Measurements from ENCODE around the genes ZNF292, CFAP206, PM20D2 and LYRM2.

DNA sequence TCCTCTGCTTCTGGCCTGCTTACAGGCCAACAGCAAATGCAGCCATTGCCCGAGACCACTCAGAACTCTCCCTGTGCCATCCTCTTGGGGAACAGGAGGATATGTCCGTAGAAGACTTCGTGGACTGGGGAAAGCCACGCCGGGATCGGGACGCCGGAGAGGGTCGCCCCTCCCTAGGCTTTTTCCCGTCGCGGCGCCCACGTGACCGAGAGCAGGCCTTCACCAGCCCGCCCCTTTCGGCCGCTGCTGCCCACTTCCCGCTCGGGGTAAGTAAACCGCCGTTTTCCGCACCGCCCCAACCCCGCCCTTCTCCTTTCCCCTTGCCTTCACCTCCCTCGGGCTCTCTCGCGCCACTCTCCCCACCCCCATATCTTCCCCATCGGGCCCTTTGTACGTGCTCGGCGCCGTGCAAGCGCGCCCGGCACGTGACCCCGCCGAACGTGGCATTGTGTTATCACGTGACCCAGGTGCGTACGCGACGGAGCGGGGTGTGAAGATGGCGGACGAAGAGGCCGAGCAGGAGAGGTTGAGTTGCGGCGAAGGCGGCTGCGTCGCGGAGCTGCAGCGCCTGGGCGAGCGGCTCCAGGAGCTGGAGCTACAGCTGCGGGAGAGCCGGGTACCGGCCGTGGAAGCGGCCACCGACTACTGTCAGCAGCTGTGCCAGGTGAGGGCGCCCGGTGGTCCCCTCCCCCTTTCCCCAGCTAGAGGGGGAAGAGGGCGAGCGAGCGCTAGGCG is at the start of gene ZNF292:
TSS of gene ZNF292 (plus strand) at position 470 of the 735 bp plus-strand sequence.
- PRO-cap: bidirectional peak, plus-strand start at position 281 of the sequence, minus-strand start at position 175 of the sequence; bidirectional peak, plus-strand start at position 474 of the sequence, minus-strand start at position 309 of the sequence

- PRO-cap: no peak
These were observed 57.9 kb downstream of the ZNF292 start for GRCh38 chr6:87212988-87213889.

- PRO-cap: no peak
These were observed 62.1 kb upstream of the SMIM8 start for GRCh38 chr6:87260210-87260794.

- PRO-cap: no peak
These were observed at the start of gene CFAP206 for GRCh38 chr6:87407535-87408529. TSS of gene CFAP206 (plus strand) at chr6:87407972.

DNA sequence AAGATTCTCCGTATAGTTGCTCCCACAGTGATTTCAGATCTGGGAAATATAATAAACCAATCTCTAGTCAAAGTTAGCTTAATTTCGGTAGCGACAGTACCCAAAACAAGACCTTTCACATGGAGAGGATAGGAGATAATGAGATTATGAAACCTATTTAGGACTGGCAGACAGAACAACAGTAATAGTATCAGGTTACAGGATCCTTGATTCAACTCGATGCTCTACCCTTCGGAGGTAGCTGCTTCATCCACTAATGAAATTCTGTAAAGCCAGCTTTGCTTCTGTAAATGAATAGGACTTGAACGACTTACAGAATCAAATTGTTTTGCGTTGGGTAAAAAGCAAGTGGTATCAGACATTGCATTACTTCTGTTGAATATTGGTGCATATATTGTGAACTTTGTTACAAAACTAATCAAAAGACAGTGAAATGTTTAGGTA is 580 bp upstream of the AKIRIN2 start:
- PRO-cap: no peak

GRCh38 chr6:87914894-87915481 is 132.7 kb upstream of the SPACA1 start:
- PRO-cap: no peak

DNA sequence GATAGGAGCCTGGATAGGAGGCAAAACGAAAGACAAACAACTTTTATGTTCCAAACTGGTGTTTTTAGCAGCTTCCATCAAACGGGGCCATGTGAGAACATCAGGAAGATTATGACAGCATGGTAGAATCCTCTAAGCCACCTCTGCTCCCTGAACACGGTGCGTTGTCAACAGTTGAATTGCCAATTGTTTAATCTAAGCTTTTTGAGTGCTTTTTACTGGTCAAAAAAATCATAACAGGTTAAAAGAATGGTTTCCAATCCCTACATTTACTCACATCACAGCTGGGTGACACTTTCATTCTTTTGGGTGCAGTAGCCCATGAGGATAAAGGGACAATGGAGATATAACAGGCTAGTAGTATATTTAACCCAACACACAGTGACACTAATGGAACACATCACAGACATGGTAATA is 45.8 kb downstream of the CNR1 start:
- PRO-cap: no peak

GRCh38 chr6:89021638-89022146 is 58.3 kb upstream of the RNGTT start:
- PRO-cap: no peak

DNA sequence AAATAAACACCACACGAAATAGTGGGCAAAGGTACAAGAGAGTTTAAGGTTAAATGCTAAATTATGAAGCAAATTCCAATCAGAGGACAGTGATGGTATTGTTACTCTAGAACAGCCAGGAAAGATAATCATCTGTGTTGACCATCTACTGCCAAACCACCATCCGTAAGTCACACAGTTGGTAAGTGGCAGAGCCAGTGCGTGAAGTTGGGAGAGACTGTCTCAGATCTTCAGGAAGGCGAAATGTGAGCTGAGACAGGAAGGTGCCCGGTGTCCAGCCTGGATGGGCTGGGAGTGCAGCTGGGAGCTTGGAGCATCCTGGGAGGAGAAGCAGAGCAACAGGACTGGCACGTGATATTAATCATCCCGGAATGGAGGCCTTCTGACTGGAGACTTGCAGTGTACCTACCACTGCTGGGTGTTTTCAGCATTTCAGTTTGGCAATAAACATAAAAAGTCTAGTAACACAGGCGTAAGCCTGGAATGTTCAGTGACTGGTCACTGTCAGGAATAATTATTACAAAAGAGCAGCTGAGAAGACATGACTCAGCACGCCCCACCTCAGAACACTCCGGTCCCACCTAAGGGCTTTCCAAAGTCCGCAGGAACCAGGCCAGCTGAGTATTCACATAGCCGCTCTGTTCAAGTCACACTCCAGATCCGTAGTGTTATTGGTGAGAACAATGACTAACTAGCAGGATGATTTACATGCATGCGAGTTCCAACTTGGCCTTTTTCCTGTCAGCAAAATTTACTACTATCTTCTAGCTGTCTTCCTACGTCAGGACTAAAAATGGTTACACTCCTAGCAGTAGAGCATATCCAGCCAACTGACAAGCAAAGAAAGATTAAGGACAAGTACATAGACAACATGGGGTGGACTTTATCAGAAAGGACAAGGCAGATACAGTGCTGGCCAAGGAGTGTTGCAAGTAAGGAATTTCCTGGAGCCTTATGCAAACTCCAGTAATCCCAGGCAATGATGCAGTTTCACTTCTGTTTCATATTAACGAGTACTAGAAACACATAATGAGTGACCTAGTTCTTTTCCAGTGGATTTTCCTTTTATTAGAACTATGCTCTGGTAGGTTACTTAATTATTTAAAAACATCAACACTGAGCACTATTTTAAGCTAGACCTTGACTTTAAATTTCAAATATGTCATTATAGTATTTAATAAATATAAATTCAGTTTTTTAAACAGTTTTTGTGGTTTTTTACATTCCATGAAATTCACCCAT is 45.0 kb upstream of the PNRC1 start:
- PRO-cap: bidirectional peak, plus-strand start at position 595 of the sequence, minus-strand start at position 296 of the sequence; unidirectional peak, minus-strand start at position 643 of the sequence; bidirectional peak, plus-strand start at position 1,004 of the sequence, minus-strand start at position 928 of the sequence; unidirectional peak, plus-strand start at position 1,004 of the sequence

- PRO-cap: bidirectional peak, plus-strand start at chr6:89145636, minus-strand start at chr6:89145553; bidirectional peak, plus-strand start at chr6:89146090, minus-strand start at chr6:89146003
These were observed at the start of gene PM20D2 for GRCh38 chr6:89145272-89146171. TSS of gene PM20D2 (plus strand) at chr6:89146055.

GRCh38 chr6:89186526-89186889 is 30.6 kb downstream of the GABRR1 start:
- PRO-cap: no peak

- PRO-cap: no peak
These were observed 8.1 kb downstream of the UBE2J1 start for GRCh38 chr6:89344443-89344821.

DNA sequence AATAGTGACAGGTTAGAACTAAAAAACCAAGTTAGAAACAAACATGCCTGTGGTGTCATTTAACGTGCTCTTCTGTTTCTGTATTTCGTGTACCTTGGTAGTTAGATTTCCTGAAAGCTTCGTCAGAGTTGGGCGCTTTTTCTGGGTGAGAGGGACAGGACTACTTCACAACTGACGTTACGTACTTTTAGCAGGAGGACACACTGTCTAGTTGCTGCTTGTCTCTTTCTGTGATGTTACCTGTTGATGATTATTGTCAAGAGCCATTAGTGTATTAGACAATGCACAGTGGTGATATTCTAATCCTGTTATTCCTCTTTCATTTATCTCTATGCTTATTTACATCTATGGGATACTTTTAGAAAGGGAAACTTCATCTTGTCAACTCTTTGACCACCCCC is 96.4 kb downstream of the LYRM2 start:
- PRO-cap: no peak

- PRO-cap: bidirectional peak, plus-strand start at chr6:89638829, minus-strand start at chr6:89638745
These were observed at the start of gene LYRM2 for GRCh38 chr6:89638298-89639298. TSS of gene LYRM2 (minus strand) at chr6:89638747.

DNA sequence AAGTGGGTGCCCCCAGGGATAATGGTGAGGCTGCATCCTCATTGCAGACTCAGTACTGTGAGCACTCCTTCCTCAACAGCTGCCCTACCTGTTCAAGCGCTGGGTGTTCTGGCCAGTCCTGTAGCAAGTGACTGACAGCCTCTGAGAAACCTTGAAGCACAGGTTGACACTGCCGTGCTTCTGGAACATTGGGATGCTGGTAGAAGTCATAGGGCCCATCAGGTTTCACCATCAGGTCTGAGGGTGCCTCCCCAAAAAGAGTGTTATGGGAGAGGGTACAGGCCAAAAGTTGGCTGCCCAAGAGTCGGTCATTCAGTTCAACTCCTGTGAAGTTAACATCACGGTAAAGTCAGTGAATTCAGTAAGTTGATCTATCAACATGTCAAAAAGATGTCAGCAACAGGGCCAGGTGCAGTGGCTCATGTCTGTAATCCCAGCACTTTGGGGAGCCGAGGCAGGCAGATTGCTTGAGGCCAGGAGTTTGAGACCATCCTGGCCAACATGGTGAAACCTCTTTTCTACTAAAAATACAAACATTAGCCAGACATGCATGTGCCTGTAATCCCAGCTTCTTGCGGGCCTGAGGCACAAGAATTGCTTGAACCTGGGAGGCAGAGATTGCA is 50.0 kb upstream of the LYRM2 start:
- PRO-cap: no peak

DNA sequence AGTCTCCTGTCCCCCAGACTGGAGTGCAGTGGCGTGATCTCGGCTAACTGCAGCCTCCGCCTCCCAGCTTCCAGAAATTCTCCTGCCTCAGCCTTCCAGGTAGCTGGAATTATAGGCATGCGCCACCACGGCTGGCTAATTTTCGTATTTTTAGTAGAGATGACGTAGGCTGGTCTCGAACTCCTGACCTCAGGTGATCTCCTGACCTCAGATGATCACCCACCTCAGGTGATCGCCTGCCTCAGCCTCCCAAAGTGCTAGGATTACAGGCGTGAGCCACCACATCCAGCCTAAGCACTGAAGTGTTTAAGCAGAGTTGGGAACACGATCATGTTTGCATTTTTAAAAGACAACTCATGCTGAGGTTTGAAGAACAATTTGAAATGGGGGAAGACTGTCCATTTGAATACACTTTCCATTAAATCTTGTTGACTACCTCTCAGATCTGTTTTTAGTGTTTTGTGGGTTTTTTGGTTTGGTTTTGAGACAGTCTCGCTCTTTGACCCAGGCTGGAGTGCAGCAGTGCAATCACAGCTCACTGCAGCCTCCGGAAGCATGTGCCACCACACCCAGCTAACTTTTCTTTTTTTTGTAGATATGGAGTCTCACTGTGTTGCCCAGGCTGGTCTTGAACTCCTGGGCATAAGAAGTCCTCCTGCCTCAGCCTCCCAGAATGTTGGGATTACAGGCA is 15.4 kb upstream of the MDN1 start:
- PRO-cap: no peak

- PRO-cap: no peak
These were observed 186.5 kb downstream of the GJA10 start for GRCh38 chr6:90080553-90081383.

DNA sequence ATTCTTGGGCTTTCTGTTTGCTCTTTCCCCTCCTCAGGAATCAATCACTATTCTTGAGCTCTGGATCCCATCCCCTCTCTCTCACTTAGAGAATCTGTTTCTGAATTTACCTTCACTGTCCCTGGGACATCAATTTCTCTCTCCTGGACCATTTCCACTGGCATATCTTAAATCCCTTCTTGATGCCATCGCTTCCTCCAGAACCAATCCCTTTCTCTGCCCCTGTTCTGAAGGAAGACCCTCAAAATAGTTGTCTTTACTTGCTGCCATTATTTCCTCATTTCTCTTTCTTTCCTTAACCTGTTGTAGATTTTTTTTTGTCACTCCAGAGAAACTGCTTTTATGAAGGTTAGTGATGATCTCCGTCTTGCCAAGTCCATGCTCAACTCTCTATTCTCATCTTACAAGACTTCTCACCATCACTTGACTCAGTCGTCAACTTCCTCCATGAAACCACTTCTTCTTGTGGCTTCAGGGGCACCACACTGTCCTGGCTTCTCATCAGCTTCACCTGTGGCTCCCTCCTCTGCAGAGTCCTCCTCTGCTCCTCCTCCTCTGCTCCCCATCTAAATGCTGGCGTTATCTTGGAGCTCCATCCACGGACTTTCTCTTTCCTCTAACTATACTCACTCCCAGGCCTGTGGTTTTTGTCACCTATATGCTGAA is 187.7 kb downstream of the BACH2 start:
- PRO-cap: no peak

GRCh38 chr6:90233205-90233594 is 63.4 kb downstream of the BACH2 start:
- PRO-cap: no peak

DNA sequence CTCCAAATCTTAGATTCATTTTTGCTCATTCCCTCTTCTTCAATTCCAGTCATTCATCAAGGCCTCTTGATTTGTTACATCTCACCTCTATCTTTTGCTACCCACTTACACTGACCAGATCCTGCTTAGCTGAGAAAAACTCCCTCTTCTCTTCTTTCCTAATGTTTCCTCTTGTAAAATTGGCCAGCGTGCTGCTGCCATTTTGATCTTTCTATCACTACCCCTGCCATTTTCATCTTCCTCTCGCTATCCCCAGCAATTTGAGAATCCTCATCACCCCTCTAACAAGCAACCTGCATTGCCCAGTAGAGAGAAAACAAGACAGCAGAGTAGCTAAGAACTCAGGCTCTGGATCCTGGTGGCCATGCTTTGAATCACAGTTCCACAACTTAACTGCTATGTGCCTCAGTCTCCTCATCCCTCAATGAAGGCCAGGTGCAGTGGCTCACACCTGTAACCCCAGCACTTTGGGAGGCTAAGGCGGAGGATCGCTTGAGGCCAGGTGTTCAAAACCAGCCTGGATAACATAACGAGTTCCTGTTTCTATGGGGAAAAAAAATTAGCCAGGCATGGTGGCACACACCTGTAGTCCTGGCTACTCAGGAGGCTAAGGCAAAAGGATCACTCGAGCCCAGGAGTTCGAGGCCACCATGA is 23.9 kb downstream of the BACH2 start:
- PRO-cap: no peak

All from right common carotid artery plus branches (tissue), 1 donor.